Left common carotid artery plus branches (tissue), 1 donor: ENCODE measurements around a stretch of chr15.

GRCh38 chr15:92016210-92017117 is 163.0 kb downstream of the SLCO3A1 start:
- PRO-cap, result no peak

DNA sequence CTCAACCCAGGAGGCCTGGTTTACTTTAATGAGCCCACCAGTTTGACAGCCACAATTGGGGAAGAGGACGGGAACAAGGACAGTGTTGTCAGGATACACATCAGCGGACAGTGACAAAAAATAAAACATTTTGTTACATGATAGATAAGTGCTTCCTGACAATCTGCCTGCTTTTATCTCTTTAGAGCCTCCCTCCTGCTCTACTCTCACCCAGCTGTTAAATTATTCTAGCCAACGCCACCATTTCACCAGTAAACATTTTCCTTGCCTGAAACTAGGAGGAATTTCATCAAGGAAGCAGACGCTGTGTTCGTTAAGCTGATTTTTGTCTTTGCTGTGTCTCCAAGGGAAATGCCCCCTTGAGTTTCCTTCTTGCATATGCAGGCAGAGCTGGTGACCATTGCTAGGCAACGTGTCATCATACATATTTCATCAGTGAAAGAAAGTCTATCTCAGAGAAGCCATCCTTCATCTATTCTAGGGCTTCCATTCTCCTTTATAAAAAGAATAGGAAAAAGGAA is 87.1 kb upstream of the ST8SIA2 start:
- PRO-cap, result no peak

DNA sequence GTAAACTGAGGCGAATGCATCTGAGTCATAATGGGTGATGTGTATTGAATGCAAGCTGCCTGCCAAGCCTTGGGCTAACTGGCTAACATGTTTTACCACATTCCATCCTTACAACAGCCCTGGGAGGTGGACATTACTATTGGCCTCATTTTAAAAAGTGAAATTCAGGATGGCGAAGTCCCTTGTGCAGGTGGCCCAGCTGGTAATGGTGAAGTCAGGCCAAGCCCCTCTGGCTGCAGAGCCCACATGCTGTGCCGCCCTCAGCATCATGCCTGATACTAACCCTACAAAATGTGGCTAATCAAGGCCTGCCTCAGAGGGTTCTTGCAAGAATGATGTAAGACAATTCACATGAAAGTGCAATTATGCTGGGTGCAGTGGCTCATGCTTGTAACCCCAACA is 59.9 kb upstream of the CHD2 start:
- PRO-cap, result no peak

GRCh38 chr15:92881023-92881726 is 18.9 kb upstream of the CHD2 start:
- PRO-cap, result no peak

DNA sequence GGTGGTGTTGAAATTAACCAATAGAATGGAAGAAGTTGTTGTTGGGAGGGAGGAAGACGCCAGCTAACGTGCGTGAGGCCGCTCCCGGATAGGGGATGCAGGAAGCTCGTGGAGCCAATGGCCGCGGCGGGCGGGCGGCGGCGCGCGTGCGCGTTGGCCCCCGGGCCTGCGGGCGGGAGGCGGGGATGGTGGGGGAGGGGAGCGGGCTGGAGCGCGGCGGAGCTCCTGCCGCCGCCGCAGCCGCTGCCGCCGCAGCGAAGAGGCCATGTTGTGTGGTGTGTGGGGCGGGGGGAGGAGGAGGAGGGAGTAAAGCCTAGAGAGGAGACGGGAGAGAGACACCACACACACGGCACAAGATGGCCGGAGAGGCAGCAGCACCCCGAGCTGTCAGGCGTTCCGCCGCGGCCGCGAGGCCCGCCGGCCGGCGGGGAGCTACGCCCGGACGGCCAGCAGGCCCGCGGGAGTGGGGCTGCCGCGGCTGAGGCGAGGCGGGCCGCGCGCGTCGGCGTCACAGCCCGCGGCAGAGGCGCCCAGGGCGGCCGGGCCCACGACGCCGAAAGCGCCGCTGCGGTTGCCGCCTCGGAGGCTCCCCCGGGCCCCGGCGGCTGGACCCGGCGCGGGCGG is 17.5 kb upstream of the CHD2 start:
- PRO-cap, result bidirectional peak, plus-strand start at position 186 of the sequence, minus-strand start outside the sequence; bidirectional peak, plus-strand start at position 343 of the sequence, minus-strand start at position 238 of the sequence

- PRO-cap, result no peak
Observed at GRCh38 chr15:92891656-92892546, 8.2 kb upstream of the CHD2 start.

DNA sequence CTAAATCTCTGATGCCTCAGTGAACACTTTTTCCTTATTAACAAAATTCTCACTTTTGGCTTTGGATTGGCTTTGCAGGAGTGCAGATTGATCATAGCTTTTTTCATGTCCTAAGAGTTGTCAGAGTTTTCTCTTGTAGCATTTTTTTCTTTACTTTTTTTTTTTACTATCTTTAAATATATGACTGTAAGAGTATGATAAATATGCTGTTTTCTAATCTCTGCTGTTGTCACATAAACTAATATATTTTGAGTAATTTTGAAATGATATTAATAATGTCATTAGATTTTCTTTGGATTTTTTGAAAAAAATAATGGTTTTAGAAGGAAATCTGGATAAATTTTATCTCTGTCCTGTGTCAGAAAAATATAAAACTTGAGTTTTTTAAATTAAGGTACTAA is 4.3 kb upstream of the CHD2 start:
- PRO-cap, result no peak

DNA sequence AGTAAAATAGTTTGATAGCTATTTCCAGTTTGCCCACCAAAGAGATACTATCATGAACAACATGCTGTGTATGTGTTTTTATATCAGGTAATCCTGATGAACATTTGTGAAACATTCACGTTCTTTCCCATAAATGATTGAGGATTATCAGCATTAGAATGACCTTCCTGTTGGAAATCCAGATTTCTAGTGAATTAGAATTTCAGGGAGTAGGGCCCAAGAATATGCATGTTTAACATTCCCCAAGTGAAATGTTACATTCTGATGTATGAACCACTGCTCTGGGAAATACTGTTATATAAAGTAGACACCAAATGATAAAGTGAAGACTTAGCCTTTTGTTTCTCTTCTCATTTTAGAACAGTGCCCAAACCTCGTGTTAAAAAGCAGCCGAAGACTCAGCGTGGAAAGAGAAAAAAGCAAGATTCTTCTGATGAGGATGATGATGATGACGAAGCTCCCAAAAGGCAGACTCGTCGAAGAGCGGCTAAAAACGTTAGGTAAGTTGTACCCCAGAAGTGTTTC is 39.2 kb downstream of the CHD2 start:
- PRO-cap, result no peak

GRCh38 chr15:92996433-92997158 is 92.4 kb downstream of the RGMA start:
- PRO-cap, result no peak

DNA sequence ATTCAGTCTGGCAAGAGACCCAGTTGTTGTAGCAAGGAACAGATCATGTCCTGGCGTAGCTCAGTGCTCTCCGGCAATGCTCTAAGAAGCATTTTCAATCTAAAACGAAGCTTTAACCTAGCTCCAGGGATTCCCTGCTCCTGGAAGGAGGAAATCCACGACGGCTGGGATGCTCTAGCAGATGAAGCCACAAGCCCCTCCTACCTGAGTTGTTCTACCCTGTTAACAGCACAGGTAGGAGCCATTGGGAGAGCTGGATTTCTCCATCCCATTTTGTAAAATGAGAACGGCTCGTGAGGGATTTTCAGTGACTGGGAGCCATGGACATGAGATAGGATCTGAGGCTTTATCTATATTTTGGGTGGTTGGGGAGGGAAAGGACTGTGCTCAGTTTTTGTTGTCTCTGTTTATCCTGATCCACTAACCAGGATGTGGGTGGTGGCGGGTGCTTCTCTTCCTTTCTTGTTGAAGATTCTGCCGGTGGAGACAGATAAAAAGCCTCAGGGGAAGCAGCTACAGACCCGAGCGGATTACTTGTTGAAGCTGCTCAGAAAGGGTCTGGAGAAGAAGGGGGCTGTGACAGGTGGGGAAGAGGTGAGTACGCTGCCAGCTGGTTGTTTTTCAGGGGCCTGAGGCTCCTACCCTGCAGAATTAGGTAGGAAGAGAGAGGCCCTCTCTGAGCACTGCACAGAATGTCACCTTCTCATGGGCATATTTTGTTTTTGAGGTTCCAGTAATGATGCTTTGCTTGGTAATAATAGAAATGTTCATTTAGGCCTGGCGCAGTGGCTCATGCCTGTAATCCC is 90.8 kb downstream of the RGMA start:
- PRO-cap, result no peak

DNA sequence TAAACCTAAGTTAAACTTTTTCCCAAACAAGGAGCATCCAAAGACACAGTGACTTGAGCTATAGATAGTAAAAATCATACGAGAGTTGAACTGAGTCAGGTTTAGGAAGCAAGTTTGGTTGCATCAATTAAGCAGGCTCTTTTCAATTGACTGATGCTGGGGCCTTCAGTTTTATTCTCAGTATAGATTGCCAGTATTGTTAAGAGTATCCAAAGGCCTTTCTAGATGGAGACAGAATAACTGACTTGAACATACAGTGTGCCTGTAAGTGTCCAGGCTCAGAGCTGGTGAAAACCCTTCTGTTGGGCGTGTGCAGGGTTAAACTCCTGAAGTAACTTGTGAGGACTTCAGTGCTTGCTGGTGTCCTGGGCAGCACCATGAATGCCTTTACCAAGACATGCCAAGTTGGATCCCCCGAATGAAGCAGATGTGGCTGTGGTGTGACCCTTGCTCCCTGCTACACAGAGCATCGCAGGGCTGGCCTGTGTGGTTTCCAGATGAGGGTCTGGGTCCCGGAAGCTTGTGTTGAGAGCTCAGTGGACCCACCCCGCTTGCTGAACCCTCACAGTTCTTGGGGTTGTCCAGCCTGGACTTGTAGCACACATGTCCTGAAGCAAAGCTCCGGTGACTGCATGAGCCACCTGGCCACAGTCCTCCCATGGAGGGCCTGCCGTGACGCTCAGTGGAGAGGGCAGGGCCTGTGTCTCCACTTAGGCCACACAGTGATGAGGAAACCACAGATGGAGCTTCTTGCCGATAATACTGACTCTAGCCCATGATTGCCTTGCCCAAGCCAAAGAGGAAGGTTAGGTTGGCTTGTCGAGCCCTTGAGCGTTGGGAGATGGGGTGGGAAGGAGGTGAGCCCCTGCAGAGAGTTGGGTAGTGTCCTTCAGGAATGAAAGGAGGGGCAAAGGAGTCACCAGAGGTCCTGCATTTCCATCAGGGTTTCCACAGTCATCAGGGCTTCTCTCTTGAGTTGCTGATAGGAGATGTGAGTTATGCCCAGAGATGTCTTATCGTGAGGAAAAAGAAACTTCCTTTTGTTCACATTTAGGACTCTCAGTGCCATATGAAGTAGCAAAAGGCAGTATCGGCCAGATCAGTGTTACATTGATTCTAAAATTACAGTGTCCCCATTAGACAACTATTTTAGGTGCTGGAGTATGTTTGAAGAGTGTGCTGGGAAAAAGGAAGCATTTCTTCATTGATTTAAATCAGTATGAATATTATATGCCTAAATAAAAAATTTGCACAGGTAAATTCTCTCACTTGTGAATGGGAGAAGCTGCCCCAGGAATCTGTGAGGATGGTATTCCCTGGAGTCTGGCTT is 62.6 kb downstream of the RGMA start:
- PRO-cap, result no peak

- PRO-cap, result no peak
Observed at GRCh38 chr15:93072257-93072938, 16.6 kb downstream of the RGMA start.

- PRO-cap, result bidirectional peak, plus-strand start at chr15:93073302, minus-strand start at chr15:93073156
Observed at GRCh38 chr15:93072939-93073404, 16.0 kb downstream of the RGMA start.

DNA sequence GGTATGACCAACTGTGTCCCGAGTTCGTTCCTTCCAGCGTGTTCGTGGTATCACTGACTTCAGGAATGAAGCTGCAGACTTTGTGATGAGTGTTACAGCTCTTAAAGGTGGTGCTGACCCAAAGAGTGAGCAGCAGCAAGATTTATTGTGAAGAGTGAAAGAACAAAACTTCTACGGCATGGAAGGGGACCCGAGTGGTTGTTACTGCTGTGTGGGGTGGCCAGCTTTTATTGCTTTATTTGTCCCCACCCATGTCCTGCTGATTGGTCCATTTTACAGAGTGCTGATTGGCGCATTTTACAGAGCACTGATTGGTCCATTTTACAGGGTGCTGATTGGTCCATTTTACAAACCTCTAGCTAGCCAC is 1016.0 kb downstream of the MCTP2 start:
- PRO-cap, result no peak

GRCh38 chr15:95284897-95285553 is 1045.5 kb upstream of the NR2F2 start:
- PRO-cap, result no peak

- PRO-cap, result no peak
Observed at GRCh38 chr15:95303737-95305003, 1026.3 kb upstream of the NR2F2 start.

DNA sequence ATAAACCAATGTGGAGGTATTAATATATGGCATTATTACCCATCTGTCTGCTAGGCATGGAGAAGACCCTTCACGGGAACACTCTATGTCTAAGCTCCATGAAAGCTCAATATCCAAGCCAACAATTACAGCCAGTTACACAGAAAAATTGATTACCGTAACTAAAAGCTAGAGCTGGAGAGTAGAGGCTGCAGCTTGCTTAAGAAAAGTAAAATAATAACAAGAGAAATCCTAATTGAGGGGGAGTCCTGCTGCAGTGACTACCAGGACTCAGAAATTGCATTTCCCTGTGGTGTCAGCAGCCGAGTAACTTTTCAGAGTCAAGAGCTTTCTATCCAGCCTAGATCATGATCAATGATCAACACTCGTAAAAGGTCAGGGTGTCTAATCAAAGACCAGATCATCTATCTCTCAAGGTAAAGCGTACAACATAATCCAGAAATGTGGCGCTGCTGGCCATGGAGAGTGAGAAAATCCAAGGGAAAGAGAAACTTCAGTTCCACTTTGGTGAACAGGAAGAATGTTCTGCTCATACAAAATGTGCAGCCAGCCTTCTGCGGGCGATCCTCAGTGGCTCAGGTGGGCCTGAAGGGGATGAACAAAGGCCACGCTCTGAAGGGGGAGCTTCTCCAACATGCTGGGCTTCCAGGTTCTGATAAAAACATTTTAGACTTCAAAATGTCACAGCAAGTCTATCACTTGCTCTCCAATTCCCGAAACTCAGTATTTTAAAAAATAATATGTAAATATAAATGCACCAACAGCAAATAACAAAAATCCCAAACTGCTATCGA is 1005.9 kb upstream of the NR2F2 start:
- PRO-cap, result no peak

- PRO-cap, result no peak
Observed at GRCh38 chr15:95440626-95441326, 889.7 kb upstream of the NR2F2 start.

DNA sequence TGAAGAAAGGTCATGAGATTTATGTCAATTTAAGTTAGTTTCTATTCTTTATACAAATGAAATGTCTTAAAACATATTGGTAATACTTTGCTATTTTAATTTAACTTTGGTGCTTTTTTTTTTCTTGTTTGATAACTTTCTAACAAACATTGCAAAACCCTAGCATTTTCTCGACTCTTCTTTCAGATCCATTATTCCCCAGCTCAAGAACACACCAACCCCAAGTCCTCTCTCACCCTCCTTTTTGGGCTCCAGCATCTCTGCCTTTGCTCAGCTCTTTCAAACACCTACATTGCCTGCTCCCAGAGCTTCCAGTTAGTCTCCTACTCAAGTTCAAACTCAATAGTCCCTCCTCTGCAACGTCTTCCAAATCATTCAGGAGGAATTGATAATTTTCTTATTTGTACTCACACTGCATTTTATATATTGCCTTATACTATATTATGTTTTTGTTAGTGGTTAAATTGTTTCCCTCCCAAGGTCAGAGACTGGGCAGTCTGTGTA is 852.4 kb upstream of the NR2F2 start:
- PRO-cap, result no peak

GRCh38 chr15:95684372-95685431 is 645.8 kb upstream of the NR2F2 start:
- PRO-cap, result no peak